Osteocyte (in vitro differentiated cells): ENCODE measurements around a stretch of chr7.

- PRO-cap, result no peak
These were observed 64.8 kb downstream of the STARD3NL start for GRCh38 chr7:38242774-38243288.

DNA sequence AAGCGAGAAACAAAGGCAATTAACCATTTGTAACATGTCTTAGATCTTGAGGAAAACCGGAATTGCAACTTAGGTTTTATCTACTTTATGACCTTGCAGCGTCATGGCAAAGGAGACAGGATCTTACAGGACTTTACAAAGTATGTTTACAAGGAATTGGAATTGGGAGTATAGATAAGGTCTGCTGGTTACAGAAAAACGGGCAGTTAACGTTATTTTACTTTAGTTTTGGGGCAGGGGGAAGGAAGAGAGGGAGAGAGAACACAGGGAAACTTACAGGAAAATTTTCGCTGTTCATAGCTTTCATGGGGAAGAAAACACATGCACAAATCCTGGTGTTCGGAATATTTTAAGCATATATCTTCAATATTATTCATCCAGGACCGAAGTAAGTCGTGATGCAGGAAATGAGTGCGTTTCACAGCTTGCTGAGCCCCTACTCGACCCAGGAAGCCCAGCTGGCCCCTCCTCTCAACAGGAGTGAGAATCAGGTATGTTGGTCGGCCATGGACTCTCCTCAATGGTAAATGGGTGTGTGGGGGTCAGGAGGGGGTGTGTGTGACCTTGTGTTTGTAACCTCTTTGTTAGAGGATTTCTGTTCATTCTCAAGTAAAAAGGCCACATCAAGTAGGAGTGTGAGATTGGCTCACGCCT lies 158.4 kb downstream of the STARD3NL start:
- PRO-cap, result no peak

GRCh38 chr7:39592559-39593039 lies 26.4 kb downstream of the YAE1 start:
- PRO-cap, result no peak

DNA sequence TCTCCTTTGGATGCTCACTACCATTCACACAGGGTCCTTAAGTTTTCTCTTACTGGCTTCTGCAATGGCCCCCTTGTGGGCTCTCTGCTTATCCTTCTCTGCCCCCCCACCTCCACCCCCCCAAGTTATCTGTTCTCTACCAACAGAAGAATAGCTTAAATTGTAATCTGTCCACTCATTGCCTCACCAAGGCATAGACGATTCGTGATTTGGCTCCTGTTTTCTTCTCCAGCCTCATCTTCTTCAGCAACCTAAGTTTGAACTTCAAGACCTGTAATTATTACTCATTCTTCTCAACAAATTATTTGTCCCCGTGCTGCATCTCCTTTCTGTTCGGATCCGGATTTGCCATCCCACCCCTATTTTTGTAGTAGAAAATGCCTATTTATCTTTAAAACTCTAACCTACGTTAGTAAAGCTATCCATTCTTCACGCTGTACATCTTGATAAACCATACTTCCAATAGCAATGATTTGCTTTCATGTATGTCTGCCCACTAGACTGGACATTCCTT lies 1.1 kb upstream of the RALA start:
- PRO-cap, result no peak

GRCh38 chr7:39725670-39726168 lies 102.3 kb downstream of the RALA start:
- PRO-cap, result no peak

GRCh38 chr7:39979436-39980265 lies 29.6 kb downstream of the CDK13 start:
- PRO-cap, result no peak

- PRO-cap, result no peak
These were observed 47.6 kb downstream of the CDK13 start for GRCh38 chr7:39997394-39998243.

- PRO-cap, result no peak
These were observed 77.0 kb downstream of the MPLKIP start for GRCh38 chr7:40057227-40057945.

DNA sequence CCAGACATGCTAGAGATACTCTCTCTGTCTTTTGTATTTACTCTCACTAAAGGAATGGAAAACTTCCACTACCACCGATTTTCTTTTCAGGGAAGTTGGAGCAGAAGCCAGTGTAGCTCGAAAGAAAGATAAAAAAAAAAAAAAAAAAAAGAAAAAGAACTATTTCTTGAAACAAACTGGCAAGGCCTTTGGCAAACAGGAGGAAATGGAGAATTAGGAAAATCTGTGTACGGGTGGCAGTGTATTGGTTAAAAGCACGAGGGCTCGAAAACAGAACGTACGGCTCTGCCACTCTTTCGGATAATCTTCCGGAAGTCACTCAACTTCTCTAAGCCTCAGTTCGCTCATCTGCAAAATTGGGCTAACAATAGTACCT lies 677 bp downstream of the MPLKIP start:
- PRO-cap, result no peak

- PRO-cap, result no peak
These were observed 730 bp downstream of the SUGCT start for GRCh38 chr7:40135612-40135858.

DNA sequence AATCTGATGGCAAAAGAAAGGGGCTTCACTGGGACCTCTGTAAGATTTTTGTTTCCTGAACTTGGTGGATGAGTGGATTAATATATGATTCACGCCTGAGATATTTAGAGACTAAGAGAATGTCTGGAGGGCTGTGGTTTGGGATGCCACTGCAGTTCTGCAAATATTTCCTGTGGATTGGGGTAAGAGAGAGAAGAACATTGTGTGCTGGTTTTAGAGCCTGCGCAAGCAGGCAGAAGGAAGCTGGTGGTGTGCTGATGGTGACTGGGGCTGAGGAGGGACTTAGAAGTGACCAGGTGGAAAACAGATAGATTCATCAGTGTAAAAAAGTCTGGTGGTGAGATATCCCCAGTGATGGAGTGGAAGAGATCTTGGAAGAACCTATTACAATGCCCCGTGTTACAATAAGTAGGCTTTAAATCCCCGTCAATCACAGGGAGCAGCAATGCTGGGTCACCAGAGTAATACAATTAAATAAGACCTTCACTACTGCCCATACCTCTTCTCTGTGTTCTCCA lies 87.1 kb downstream of the SUGCT start:
- PRO-cap, result bidirectional peak, plus-strand start at position 216 of the sequence, minus-strand start at position 159 of the sequence

- PRO-cap, result no peak
These were observed 236.3 kb downstream of the INHBA start for GRCh38 chr7:41466542-41467109.

GRCh38 chr7:41692909-41693749 lies 9.8 kb downstream of the INHBA start:
- PRO-cap, result no peak

GRCh38 chr7:41822044-41822812 lies 119.3 kb upstream of the INHBA start:
- PRO-cap, result no peak

GRCh38 chr7:42222739-42223510 lies 14.1 kb downstream of the GLI3 start:
- PRO-cap, result no peak

GRCh38 chr7:42235466-42236129 lies 1.4 kb downstream of the GLI3 start:
- PRO-cap, result no peak

- PRO-cap, result no peak
These were observed 3.3 kb upstream of the GLI3 start for GRCh38 chr7:42240269-42240816.

GRCh38 chr7:43114279-43114825 lies 1.9 kb downstream of the HECW1 start:
- PRO-cap, result no peak

DNA sequence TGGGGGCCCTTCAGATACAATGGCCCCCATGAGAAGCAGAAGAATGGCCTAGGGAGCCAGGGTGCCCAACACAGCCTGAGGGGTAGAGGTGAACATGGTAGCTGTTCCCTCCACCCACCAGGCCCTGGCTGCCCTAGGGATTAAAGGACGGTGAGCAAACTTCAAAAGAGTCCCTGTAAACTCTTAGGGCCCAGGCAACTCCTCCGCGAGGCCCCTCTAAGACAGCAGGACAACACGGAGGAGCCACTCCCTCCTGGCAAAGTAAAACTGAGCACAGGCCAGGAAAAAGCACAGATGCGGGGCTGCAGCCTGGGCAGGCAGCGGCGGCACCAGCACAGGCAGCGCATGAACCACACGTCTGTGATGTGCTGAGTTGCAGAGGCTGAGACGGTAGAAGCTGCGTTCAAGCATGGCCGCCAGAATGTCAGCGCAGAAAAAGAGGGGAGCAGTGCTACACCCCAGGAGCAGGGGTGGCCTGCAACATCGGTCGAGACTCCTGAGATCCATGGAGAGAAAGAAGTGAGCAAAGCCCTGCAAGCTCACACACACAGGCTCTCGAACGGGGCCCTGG lies 46.2 kb upstream of the STK17A start:
- PRO-cap, result no peak

DNA sequence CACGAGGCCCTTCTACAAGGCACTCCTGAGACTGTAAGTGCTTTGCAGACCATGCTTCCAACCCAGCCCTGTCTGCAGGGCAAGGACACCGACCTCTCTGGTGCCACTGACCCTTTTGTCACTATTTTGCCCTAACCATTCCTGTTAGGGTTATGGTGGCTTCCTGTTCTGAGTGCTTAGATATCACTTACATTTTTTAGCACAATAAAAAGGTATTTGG lies 41.8 kb upstream of the STK17A start:
- PRO-cap, result no peak